Cerebral cortex (tissue), 2 donors: ENCODE results near the genes ALDOB, PPP3R2, OR13C8, OR13C9 and ZNF462.

GRCh38 chr9:101434414-101435005 is 1.1 kb downstream of the ALDOB start:
- PRO-cap, 2 experiments = no peak in any of the 2 experiments

DNA sequence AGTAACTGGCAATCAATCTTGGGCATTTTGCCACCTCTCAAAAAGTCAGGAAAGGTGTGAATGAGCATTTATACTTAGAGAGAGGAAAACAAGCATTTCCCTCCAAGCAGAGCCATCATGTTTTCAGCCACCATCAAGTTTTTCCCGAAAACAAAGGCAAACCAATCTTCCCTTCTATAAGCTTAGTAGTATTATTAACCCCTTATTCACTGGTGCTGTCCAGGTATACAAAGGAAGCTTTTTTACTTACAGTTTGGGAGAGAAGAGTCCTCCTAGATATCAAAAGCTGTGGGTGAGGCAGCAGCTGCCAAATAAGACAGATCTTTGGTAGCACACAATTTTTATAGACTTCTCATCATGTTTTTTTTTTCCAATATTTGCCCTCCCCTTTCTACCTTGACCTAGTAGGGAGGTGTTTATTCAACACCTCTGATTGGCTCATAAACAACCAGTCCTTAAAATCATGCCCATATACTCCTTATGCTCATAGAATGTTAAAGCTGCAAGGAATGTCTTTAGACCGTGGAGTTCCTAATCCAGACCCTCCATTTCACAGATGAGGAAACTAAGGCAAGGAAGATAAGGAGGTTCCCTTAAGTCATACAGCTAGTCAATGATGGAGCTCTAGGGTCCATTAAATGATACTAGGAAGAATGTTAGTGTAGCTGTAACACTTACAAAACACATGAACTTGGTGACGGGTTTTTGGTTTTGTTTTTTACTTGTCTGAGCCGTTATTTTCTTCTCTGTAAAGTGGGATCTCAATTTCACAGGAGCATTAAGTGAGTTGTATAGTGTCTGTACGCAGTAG is at the start of gene ALDOB:
Gene ALDOB, minus strand, starts transcription at position 316 of the 811 bp plus-strand sequence.
- PRO-cap, 2 experiments = no peak in any of the 2 experiments

- PRO-cap, 2 experiments = no peak in any of the 2 experiments
Measured at GRCh38 chr9:101437159-101437744, 1.7 kb upstream of the ALDOB start.

GRCh38 chr9:101448964-101450001 is 13.7 kb upstream of the ALDOB start:
- PRO-cap, 2 experiments = no peak in any of the 2 experiments

GRCh38 chr9:101594876-101595223 is at the start of gene PPP3R2:
Gene PPP3R2 (minus strand): TSS chr9:101594969.
- PRO-cap, 2 experiments = no peak in any of the 2 experiments

DNA sequence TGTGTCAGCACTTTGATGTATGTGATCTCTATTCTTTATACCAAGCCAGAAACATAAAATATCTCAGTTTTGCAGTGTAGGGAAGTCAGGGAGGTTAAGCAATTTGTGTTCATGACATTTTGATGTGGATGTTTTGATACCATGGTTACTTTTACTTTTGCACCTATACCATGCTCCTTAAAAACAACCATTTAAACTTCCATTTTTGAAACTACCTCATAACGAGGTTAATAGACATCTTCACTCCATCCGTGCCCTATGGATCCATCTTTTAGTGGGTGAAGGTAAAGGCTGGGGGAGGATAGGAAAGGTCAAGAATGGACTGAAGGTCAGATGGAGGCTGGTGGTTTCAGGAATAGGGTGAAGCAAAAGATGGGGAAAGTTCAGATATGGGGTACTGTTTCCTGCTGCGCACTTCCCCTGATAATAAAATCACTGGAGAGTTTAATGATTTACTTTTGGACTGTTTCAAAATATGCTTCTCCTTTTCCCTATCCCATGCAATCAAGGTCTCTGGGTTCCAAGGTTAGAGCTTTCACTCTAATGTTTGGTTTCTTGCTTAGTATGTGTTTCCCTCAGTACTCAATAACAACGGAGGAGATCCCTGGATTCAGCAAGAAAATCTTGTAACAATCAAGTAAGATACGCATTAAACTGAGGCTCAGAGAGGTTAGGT is 10.7 kb upstream of the PPP3R2 start:
- PRO-cap, 2 experiments = no peak in any of the 2 experiments

DNA sequence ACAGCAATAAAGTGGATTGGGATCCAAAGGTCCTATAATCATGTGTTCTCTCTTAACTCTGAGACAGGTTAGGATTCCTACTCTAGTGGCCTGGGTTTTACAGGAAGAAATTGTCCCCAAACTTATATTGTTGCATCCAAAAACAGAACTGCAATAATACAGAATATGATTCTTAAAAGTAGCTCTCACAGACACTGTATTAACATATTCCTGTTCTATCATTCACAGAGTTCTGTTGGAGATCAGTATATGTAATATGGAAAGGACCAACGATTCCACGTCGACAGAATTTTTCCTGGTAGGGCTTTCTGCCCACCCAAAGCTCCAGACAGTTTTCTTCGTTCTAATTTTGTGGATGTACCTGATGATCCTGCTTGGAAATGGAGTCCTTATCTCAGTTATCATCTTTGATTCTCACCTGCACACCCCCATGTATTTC is at the start of gene OR13C8:
Gene OR13C8, plus strand, starts transcription at position 257 of the 439 bp plus-strand sequence.
- PRO-cap, 2 experiments = no peak in any of the 2 experiments

GRCh38 chr9:104617985-104618476 is at the start of gene OR13C9:
Gene OR13C9 (minus strand): TSS chr9:104618204.
- PRO-cap, 2 experiments = no peak in any of the 2 experiments

GRCh38 chr9:104790011-104790275 is 26.0 kb downstream of the NIPSNAP3B start:
- PRO-cap, 2 experiments = no peak in any of the 2 experiments

GRCh38 chr9:104866624-104866895 is 61.4 kb downstream of the ABCA1 start:
- PRO-cap, 2 experiments = no peak in any of the 2 experiments

- PRO-cap, 2 experiments = no peak in any of the 2 experiments
Measured at GRCh38 chr9:104894447-104895102, 33.4 kb downstream of the ABCA1 start.

- PRO-cap, 2 experiments = no peak in any of the 2 experiments
Measured at GRCh38 chr9:104898274-104899306, 29.4 kb downstream of the ABCA1 start.

- PRO-cap, 2 experiments = no peak in any of the 2 experiments
Measured at GRCh38 chr9:104901442-104901988, 26.4 kb downstream of the ABCA1 start.

DNA sequence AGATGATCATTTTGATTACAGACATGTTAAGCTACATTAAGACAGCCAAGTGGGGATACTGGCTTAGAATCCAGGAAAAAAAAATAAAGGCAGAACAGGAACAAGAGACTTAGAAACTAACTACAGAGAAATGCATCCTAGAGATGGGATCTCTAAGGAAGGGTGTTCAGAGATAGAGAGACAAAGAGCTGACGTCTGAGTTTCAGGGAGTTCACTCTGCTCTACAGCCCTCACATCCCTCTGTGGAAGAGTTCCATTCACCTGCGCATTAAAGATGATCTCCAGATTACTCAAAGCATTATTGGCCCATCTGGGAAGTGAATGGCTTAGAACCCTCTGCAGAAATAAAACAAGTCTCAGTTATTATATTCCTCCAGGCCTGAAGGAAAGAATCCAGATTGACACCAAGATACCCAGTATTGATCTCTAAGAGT is 25.1 kb downstream of the ABCA1 start:
- PRO-cap, 2 experiments = no peak in any of the 2 experiments

- PRO-cap, 2 experiments = no peak in any of the 2 experiments
Measured at GRCh38 chr9:104927082-104927632, 798 bp downstream of the ABCA1 start.

GRCh38 chr9:105062535-105062823 is 134.5 kb upstream of the ABCA1 start:
- PRO-cap, 2 experiments = peak in 1 of 2 experiments; most common plus-strand start chr9:105062707 (in 1)

- PRO-cap, 2 experiments = no peak in any of the 2 experiments
Measured at GRCh38 chr9:105252413-105252958, 8.0 kb downstream of the SLC44A1 start.

- PRO-cap, 2 experiments = peak in 1 of 2 experiments; most common plus-strand start chr9:106863166 (in 1); most common minus-strand start chr9:106862999 (in 1)
Measured at GRCh38 chr9:106862807-106863584, at the start of gene ZNF462. Gene ZNF462 (plus strand): TSS chr9:106863166.

- PRO-cap, 2 experiments = no peak in any of the 2 experiments
Measured at GRCh38 chr9:106868130-106868526, 5.2 kb downstream of the ZNF462 start.

GRCh38 chr9:106880746-106881142 is 17.8 kb downstream of the ZNF462 start:
- PRO-cap, 2 experiments = no peak in any of the 2 experiments